HCT116 (cell line): ENCODE data around the gene CCDC112.

GRCh38 chr5:112861914-112862428 lies 884 bp downstream of the SRP19 start:
- RRBS, result no CpG with 5 or more reads among the region's 12 CpGs

- RRBS, result no CpG with 5 or more reads among the region's 4 CpGs
Observed at GRCh38 chr5:112920574-112920992, 1.4 kb downstream of the REEP5 start.

GRCh38 chr5:112923088-112924035 lies 1.3 kb upstream of the REEP5 start:
- RRBS, result no CpG with 5 or more reads among the region's 8 CpGs

GRCh38 chr5:112975988-112976654 lies 477 bp upstream of the DCP2 start:
- RRBS, result no CpG with 5 or more reads among the region's 20 CpGs

- RRBS, result no CpG with 5 or more reads among the region's 6 CpGs
Observed at GRCh38 chr5:113027606-113028275, 51.1 kb downstream of the DCP2 start.

DNA sequence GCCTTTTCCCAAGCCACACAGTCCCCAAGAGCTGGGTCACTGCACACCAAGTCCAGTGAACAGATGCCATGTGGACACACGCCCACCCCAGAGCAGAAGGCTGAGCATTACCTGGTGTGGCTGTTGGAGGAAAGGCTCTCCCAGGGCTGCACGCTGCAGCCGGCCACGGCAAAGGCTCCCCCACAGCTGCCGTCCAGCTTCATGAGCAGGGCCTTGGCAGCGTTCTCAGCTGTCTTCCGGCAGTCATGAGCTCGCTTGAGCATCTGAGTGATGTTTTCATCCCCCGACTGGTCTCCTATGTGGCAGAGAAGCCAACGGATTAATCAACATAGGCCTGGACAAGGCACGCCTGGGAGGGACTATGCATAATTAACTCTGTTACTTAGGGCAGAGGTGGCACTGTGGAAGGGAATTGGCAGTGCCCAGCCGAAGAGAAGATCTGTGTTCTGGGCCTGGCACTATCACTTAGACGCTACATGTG lies 87.3 kb downstream of the DCP2 start:
- RRBS, result no CpG with 5 or more reads among the region's 13 CpGs

DNA sequence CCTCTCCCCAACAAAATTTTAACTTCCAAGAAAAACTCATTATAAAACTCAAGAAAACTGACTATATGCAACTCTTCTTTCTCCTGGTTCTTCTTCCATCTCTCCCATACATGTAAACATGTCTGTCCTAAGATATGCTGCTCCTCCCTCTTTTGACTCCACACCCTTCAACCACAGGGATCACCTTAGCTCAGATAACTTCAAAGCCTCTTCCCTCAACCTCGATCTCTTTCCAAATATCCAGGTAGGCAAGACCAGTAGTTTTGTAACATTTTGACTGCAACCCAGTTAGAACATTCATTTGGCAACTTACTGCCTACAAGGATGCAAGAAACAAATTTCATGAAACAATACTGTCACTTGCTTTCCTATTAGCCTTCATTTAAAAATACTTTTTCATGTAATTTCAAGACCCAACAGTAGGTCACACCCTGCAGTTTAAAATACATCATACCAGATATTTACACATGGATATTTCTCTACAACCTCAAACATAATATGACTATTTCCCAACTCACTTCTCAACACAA lies 145.2 kb downstream of the DCP2 start:
- RRBS, result no CpG with 5 or more reads among the region's 1 CpG

GRCh38 chr5:113246165-113246699 lies 188.6 kb downstream of the TSSK1B start:
- RRBS, result no CpG with 5 or more reads among the region's 6 CpGs

DNA sequence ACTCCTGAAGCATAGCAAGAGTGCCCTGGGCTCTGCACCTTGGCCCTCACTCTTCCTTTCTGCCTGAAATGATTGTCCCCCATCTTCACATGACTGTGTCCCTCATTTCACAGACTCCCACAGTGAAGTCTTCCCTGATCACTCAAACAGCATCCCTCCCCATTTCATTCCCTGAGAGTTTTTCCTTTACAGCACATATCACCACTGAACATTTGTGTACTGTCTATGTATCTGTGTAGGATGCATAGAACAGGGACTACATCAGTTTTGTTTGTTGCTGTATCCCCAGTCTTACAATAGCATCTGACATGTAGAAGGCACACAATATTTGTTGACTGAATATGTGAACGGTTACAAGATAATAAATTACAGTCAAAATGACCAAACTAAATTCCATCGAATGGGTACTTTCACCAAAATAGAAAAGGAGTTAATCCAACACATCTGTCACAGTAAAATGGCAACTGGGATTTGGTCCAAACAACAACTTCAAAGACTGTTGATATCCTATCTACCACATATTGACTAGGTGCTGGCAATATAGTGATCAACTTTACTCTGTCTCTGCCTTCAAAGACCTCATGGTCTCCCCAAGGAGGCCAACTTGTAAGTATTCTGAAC lies 149.1 kb downstream of the TSSK1B start:
- RRBS, result no CpG with 5 or more reads among the region's 2 CpGs

DNA sequence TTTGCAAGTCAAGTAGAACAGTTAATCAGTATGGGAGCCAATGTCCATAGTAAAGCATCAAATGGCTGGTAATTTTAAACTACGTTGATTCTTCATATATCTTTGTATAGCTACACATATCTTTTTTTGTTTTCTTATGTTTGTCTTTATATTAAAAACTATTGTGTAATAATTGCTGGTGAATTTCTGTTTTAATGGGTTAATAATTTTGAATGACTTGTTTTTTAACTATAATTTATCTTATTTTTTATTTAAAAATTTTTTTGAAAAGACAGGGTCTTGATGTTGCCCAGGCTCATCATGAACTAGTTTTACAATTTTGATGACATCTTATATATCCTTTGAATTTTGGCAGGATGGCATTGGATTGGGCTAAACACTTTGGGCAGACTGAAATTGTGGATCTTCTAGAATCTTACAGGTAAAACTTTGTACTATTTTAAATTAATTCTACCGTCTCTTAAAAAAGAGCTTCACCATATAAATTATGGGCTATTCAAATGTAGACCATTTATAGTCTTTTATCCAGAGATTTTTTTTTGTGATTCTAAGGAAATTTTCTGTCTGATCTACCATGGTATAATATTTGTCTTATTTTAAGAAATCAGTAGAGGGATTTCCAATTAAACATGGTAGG lies 35.2 kb downstream of the YTHDC2 start:
- RRBS, result no CpG with 5 or more reads among the region's 2 CpGs

GRCh38 chr5:113557743-113558600 lies 44.5 kb downstream of the YTHDC2 start:
- RRBS, result no CpG with 5 or more reads among the region's 4 CpGs

GRCh38 chr5:114135357-114135556 lies 226.6 kb upstream of the KCNN2 start:
- RRBS, result no CpG with 5 or more reads among the region's 1 CpG

DNA sequence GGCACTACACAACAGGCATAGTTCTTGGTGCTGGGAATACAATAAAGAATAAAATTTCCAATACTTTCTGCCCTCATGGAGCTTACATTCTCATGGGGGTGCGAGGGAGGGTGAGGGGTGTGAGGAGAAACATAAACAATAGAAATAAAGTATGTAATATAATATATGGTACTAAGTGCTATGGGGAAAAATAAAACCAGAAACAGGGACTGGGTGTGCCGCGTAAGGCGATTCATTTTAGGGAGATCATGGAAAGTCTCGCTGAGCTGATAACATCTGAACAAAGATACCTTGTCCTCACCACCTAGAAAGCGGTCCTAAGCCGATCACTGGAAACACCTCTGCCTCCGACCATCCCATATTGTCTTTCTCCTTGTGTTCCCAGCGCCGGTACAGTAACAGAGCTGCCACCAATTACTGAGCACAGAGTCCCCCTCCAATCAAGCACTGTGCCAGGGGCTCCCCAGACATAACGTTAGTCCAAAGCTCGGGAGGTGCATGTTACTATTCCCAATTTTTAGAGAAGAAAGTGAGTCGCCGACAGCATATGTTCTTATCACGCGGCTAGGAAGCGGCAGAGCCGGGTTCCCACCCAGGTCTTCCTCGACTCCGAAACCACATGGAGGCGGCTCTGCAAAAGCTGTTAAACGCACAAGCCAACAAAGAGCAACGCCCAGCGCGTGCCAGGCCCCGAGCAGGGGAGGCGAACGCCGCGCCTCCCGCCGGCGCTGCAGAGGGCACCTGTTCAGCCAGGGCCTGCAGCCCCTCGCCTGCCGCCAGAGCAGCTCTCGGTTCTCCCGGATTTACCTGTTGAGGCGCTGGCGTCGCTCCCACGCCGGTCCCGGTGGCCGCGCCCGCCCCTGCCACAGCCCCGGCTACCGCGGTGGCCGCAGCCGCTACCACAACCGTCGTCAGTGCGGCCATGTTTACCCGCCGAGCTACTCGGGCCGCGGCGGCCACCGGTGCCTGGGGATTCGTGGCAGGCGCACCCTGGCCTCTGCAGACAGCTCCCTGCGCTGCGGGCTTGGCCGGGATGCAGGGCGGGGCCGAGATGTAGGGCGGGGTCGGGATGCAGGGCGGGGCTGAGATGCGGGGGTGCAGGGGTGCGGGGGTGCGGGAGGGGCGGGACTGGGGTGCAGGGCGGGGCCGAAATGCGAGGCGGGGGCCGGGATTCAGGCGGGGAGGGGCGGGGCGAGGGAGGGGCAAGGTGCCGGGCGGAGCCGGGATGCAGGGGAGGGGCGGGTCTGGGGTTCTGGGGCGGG lies at the start of gene CCDC112:
CCDC112 (minus strand) TSS at position 1,035 of the 1,262 bp plus-strand sequence.
- RRBS, result 2% methylated on average over 32 of the region's 88 CpGs

DNA sequence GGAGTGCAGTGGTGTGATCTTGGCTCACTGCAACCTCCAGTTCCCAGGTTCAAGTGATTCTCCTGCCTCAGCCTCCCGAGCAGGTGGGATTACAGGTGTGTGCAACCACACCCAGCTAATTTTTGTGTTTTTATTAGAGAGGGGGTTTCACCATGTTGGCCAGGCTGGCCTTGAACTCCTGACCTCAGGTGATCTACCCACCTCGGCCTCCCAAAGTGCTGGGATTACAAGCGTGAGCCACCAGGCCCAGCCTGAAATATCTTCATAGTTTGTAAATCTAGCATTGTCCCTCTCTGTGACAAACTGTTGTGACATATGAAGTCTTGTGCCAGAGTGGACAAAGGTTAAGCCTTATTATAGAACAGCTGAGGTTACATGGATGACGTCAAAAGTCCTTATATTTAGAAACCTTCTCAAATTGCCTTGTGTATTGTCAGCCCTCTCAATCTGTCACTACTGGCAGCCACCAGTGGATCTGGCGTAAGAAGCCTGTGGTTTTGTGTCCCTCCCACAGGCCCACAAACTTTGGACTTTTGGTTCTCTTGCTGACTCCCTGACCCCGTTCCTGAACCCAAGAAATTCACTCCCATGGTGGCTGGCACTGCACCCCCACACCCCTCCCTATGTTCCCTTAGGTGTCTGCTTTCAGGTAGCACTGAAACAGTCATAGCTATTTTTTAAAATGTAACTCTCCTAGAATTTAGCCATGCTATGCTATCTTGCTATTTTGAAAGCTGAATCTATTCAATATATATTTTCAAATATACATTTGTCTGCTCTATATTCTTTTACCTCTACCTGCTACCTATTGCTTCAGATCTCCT lies 79.4 kb upstream of the CCDC112 start:
- RRBS, result no CpG with 5 or more reads among the region's 6 CpGs

DNA sequence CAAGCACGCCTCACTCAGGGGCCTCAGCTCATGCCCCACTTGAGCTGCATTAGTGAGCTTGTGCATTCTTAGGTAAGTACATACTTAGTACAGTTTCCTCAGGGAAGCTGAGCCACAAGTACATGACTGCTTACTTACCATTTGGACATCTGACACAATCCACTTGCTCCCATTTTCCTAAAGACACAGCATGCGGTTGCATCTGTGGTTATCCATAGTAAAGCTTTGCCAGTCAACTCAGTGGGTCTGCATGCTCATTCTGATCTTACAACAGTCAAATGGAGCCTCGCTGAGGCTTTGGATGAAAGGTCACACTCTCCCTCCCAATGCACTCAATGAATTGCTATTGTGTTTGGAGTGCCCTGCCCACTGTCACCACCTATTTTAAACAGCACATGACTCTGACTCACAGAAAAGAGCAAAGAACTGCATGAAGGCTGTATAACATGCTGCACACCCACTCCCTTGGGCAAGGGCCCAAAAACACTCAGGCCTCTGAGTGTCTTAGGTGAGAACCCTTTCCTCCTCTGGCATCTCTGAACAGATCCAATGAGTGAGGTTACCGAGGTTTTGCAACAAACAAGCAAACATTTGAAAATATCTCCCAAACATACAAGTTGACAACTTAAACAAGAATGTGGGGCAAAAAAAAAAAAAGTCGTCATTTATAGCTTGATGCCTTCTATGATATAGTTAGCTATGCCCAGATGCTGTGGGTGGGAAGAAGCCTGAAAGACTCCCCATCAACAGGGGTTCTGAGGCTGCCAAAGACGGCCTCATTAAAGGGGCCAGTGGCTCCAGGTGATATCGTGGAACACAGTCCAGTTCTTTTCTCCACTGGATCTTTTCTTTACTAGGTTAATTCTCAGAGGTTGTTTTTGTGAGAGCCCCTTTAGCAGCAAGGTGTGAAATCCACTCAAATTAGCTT lies 118.8 kb upstream of the CCDC112 start:
- RRBS, result no CpG with 5 or more reads among the region's 7 CpGs

- RRBS, result no CpG with 5 or more reads among the region's 3 CpGs
Observed at GRCh38 chr5:115614790-115615516, 10.9 kb downstream of the TMED7 start.

DNA sequence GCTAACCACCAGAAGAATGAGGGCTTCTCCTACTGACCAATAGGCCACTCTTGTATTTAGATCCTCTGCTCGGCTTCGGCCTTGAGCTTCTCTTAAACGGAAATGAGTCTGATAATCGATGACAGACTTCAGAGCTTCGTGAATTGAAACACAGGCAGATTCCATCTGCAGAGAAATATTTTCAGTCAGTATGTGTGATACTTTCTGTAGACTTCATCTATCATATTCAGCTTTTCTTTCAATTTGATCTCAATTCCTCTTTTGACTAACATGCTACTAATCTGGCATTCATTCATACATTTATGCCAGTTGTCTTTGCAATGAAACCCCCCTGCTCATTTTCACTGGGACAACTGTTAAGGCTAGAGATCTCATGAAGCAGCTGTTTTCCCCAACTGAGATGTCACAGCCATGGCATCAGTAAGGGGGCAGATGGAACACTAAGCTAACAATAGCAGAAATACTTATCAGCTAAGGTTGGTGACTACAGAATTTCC lies 9.5 kb downstream of the TMED7 start:
- RRBS, result no CpG with 5 or more reads among the region's 5 CpGs

- RRBS, result no CpG with 5 or more reads among the region's 5 CpGs
Observed at GRCh38 chr5:115735584-115736083, 80.8 kb downstream of the CDO1 start.

- RRBS, result no CpG with 5 or more reads among the region's 5 CpGs
Observed at GRCh38 chr5:116144466-116145366, 59.9 kb downstream of the COMMD10 start.

DNA sequence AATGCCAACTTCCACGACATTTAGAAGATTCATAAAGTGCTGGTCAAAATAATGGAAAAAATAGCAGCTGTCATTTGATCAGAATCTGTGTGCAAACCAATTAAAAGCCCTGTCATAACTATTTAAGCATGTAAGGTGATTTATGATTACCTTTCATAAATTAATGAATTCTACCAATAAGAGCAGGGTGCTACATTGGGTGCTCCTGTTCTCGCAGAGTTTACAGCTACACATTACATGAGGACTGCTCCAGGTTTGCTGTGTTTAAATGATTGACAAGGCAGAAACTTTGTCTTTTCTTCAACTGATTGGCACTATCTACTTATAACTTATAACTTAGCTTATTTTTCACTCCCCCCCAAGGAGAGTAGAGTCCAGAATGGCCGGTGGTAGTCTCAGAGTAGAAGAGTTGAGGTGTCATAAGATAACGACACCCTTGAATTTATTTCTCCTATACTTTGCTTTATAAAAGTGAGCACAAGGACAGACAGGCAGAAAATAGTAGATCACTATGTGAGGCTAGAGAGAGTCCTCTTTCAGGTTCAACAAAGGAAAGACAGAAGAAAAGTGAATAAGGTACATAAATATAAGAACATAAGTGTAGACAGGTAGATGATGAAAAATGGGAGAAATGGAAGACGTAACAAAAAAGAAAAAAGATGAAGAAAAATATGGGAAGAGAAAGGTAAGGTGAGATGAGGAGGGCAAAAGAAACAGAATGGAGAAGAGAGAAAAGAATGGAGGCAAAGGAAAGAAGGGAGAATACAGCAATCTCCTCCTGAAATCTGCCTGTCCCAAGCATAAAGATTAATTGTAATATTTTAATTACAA lies 155.0 kb downstream of the COMMD10 start:
- RRBS, result no CpG with 5 or more reads among the region's 5 CpGs